Placental epithelial cell (primary cell): ENCODE data around the gene ZNF521.

DNA sequence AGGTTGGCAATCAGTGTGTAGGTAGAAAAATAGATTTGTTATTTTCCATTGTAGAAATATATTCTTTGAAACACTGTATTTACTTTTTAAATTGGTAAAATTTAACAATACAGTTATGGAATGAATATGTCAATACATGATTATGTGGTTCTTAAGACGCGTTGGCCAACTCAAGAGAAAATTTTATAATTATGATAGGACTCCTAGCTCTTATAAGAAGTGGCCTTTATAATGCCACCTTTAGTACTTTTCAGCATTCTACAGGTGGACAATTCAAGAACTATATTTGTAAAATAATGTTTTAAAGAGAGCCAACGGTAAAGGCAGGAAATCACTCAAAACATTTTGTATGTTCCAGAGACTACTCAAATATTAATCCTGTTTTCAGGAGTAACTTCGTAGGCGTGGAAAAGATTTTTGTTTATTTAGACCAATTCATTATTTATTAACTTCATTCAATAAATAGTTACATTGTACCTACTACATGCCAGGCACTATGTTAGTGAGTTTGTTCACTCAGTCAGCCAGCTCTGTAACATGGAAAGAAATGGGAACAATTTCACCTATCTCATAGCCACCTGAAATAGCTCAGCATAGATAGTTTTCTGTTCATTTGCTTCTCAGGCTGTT, 34.4 kb downstream of the TTC39C start:
- CAGE, long polyA plus RNA, result no peak

DNA sequence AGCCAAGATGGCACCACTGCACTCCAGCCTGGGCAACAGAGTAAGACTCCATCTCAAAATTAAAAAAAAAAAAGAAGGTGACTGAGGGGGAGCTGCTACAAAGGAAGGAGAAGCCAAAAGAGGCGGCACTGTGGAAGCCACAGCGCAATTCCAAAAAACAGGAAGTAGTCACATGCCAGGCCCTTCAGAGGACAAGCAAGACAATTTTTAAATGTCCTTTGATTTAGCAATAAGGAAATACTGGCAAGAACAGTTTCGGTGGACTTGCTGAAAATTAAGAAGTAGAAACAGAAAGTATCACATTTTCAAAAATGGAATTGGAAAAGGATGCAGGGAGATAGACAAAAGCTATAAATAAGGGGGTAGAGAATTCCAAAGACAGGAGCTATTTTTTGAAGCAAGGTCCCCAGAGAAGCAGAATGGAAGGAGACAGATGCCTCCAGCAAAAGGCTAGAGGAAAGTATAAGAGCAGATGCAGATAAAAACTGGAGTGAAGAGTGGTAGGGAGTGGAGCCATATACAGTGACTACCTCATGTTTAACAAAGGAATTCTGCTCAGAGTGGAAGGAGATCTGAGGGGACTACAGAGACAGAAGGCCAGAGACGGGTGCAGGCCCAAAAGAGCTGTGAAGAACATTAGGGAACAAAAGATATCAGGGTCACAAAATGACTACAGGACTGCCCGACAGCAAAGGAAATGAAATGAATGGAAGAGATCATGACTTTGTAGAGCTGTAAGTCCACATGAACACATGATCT, 122.6 kb downstream of the OSBPL1A start:
- CAGE, long polyA plus RNA, result no peak

GRCh38 chr18:25233593-25234515, 118.1 kb downstream of the ZNF521 start:
- CAGE, long polyA plus RNA, result no peak

- CAGE, long polyA plus RNA, result no peak
Measured at GRCh38 chr18:25298936-25299516, 52.9 kb downstream of the ZNF521 start.

DNA sequence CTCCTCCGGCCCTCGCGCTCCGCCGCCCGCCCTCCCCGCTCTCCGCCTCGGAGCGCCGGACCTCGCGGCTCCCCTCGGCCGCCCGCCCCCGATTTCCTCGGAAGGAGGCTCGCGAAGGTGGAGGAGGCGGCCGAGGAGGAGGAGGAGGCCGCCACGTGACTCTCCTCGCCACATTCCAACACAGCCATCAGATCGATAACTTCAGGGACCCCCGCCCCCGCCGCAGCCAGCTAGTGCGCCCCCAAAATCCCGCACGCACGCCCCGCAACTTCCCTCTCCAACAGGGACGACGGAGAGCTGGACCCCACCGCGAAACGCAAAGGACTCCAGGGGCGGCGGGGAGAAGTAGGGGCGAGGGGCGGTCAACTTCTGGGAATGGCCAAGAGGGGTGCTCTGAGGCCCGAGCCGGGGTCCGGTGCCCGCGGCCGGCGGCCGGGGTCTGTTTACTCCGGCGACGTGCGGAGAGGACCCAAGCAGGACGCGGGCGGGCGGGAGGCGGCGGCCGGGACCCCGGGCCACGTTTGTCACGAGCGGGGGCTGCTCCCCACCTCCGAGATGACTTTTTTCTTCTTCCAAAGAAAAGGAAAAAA, 2.0 kb downstream of the ZNF521 start:
- CAGE, long polyA plus RNA, result no peak

- CAGE, long polyA plus RNA, result no peak
Measured at GRCh38 chr18:25351635-25352820, at the start of gene ZNF521. Gene ZNF521 (minus strand): TSS chr18:25352166.

GRCh38 chr18:26089167-26089485, 1.3 kb downstream of the SS18 start:
- CAGE, long polyA plus RNA, result no peak

- CAGE, long polyA plus RNA, result no peak
Measured at GRCh38 chr18:26227166-26227384, 830 bp downstream of the TAF4B start.

GRCh38 chr18:26575732-26575998, 27.3 kb upstream of the KCTD1 start:
- CAGE, long polyA plus RNA, result no peak

- CAGE, long polyA plus RNA, result no peak
Measured at GRCh38 chr18:26649237-26649510, 100.8 kb upstream of the KCTD1 start.

- CAGE, long polyA plus RNA, result no peak
Measured at GRCh38 chr18:27585580-27586160, 400.6 kb upstream of the CHST9 start.

- CAGE, long polyA plus RNA, result no peak
Measured at GRCh38 chr18:28127211-28127686, 49.7 kb downstream of the CDH2 start.

- CAGE, long polyA plus RNA, result no peak
Measured at GRCh38 chr18:28240299-28241167, 63.6 kb upstream of the CDH2 start.

DNA sequence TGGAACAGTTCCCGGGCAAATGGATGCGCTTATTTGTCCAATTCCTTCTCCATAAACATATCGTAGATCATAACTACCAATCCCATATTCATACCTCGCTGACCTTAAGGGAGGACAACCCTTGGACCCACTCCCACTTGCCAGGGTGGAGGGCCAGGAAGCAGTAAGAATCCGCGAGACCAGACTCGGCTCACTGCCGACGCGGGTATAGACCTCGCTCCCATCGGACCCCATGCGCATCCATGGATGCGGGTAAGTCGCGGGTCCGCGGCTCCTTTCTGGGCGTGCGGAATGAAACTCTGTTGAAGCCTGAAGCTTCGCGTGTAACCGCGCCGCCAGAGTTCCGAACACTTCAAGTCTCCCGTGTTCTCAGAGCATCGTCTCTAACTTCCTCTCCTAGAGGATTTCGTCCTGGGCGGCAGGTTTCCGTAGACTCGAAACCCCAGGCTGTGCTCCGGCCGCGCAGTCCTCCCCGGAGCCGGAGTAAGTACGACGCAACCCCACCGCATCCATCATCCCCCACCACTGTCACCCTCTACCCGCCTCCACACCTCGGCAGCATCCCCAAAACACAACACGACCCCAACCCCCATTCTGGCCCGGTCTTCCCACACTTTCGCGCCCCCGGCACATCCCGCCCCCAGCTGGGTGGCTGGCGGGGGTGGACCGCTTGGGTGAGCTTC, 1.0 kb downstream of the DSC3 start:
- CAGE, long polyA plus RNA, result no peak

GRCh38 chr18:31070593-31070883, 28.0 kb upstream of the DSC3 start:
- CAGE, long polyA plus RNA, result no peak

- CAGE, long polyA plus RNA, result no peak
Measured at GRCh38 chr18:31100843-31101833, 1.1 kb downstream of the DSC2 start.

DNA sequence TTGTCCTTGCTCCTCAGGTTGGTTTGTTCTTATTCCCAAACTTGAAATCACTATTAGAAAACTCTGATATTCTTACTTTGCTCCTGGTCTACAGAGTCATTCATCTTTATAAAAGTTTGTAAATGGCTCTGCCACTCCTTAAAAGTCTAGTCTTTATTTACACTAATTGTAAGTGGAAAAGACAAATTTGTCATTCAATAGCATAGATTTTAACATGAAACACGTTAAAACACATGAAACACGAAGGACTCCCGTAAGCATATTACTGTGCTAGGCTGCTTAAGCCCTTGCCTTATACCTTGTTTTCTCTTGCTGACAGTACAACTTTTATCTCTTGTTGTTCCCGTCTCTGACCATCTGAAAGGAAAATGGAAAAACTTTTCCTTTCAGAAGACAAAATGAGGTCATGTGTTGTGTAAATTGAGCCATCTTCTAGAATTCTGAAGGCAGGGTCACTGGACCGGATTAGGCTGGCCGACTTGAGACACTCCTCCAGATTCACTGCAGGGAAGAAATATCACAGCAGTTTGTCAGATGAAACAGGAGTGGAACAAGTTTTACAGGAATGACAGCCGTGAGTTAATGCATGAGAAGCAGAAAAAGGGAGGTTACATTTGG, 5.5 kb downstream of the DSC1 start:
- CAGE, long polyA plus RNA, result no peak

DNA sequence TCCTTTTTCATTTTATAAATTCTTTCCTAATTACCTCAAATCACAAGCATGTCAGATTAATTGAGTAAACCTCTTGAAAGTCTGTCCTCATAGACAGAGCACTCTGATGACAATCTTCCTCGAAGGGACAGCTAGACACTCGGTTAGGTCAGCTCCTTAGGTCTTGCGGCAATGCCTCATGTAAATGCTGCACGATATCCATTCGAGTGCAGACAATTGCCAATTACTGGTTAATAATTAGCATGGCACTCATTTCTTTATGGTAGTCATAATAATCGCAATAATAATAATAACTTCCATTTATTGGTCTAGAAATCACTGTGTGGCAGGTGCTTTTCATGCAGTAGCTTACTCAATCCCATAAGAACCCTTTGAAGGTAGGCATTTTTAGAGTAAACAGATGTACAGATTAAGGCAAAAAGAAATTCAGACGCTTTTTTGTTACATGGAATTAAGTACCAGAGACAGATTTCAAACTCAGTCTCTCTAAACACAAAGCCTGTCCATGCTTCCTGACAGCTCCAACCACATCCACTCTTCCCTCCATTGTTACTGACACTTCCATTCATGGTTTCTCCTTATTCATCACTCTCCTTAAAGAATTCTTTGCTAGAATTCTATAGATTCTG, 44.8 kb upstream of the DSC1 start:
- CAGE, long polyA plus RNA, result no peak

GRCh38 chr18:31401450-31401811, 24.9 kb downstream of the DSG4 start:
- CAGE, long polyA plus RNA, result no peak

DNA sequence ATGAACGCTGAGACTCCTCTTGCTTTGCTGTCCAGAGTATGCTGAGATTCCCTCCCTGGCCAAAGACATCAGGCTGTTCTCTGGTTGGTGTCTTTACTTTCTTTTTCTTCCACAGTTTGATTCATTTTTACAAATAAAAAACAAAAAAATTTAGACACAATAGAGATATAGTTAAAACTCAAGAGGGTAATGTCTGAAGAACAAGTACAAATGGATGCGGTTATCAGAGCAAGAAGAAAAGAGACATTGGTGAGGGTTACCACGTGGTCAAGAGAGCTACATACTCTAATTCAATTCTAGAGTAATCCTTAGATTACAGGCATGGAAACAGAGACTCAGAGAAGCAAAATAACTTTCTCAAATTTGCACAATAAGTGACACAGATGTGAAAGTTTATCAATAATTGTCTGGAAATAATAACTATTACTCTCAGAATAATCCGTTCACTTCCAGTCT, 17.9 kb upstream of the DSG2 start:
- CAGE, long polyA plus RNA, result no peak